Left colon (tissue), 1 donor: ENCODE measurements around the genes MYF6 and PPFIA2.

DNA sequence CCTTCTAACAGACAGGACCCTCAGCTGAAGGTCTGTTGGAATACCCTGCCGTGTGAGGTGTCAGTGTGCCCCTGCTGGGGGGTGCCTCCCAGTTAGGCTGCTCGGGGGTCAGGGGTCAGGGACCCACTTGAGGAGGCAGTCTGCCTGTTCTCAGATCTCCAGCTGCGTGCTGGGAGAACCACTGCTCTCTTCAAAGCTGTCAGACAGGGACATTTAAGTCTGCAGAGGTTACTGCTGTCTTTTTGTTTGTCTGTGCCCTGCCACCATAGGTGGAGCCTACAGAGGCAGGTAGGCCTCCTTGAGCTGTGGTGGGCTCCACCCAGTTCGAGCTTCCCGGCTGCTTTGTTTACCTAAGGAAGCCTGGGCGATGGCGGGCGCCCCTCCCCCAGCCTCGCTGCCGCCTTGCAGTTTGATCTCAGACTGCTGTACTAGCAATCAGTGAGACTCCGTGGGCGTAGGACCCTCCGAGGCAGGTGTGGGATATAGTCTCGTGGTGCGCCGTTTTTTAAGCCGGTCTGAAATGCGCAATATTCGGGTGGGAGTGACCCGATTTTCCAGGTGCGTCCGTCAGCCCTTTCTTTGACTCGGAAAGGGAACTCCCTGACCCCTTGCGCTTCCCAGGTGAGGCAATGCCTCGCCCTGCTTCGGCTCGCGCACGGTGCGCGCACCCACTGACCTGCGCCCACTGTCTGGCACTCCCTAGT, 150.2 kb downstream of the OTOGL start:
- PRO-cap = no peak

DNA sequence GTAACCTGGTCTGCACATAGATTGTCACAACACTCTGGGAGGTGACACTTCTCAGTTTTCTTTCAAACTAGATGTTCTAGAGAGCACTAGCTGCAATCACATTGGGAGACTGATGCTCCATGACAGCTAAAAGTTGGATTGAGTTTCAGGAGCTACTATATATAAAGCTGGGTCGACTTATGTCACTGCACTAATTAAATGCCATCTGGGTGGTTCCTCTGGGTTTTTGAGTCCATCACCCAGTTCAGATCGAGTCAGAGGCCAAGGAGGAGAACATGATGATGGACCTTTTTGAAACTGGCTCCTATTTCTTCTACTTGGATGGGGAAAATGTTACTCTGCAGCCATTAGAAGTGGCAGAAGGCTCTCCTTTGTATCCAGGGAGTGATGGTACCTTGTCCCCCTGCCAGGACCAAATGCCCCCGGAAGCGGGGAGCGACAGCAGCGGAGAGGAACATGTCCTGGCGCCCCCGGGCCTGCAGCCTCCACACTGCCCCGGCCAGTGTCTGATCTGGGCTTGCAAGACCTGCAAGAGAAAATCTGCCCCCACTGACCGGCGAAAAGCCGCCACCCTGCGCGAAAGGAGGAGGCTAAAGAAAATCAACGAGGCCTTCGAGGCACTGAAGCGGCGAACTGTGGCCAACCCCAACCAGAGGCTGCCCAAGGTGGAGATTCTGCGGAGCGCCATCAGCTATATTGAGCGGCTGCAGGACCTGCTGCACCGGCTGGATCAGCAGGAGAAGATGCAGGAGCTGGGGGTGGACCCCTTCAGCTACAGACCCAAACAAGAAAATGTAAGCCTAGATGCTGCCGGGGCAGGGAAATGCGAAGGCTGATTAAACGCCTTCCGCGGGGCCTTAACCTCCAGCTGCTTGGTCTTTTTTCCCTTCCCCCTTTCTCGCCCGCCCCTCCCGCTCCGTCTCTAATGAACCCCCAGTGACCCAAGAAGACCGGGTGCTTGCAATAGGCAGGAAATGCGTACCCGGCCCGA, at the start of gene MYF6:
Gene MYF6, plus strand, starts transcription at position 190 of the 991 bp plus-strand sequence.
- PRO-cap = no peak

- PRO-cap = no peak
These were observed 3.0 kb downstream of the MYF6 start for GRCh38 chr12:80710400-80710954.

GRCh38 chr12:81209168-81209922, 131.5 kb downstream of the ACSS3 start:
- PRO-cap = no peak

- PRO-cap = no peak
These were observed at the start of gene PPFIA2 for GRCh38 chr12:81759024-81759840. Gene PPFIA2 (minus strand): TSS chr12:81759350.

DNA sequence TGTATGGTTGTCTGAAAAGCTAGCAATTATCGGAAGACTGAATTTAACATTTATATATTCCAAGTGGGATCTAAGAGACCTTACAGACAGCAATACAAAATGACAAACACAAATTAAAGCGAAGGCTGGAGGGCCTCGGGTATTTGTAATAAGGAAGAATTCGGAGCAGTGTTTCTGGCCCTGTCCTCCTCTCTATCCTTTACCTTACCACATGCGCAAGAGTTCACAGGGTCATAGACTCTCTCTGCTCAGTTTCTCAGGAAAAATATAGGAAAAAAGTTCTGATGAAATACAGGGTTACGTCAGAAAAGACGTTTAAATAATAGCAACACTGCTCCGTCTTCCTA, 504 bp downstream of the CCDC59 start:
- PRO-cap = no peak

DNA sequence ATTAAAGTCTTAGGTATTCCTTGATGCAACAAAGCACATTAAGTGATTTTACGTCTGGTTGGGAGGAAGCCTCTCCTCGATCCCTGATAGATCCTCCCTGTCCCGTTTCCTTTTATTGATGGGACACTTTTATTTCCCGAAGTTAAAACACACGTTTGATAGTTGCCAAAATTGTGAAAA, 1.2 kb downstream of the TMTC2 start:
- PRO-cap = no peak

DNA sequence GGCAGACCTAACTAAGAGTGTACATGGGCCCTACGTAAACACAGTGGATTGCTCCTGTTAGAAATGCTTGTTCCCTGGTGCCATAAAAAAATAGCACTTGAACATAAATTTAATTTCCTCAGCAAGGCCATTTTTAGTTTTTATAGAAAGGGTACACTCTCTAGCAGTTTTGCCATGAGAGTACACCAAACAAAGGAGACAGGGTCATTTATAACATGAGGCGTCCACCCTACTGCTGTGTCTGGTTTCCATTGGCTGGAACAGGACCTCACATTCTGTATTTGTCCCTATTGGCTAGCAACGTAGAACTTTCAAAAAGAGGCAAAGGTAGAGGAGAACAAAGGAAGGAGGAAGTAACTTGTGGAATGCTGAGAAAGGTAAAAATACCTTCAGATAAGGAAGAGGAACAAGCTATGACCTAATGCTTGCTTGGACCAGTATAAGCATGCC, 118.1 kb downstream of the TMTC2 start:
- PRO-cap = no peak

- PRO-cap = no peak
These were observed 53.0 kb downstream of the TSPAN19 start for GRCh38 chr12:84983191-84983456.

GRCh38 chr12:85278366-85278697, 1.7 kb upstream of the ALX1 start:
- PRO-cap = no peak

DNA sequence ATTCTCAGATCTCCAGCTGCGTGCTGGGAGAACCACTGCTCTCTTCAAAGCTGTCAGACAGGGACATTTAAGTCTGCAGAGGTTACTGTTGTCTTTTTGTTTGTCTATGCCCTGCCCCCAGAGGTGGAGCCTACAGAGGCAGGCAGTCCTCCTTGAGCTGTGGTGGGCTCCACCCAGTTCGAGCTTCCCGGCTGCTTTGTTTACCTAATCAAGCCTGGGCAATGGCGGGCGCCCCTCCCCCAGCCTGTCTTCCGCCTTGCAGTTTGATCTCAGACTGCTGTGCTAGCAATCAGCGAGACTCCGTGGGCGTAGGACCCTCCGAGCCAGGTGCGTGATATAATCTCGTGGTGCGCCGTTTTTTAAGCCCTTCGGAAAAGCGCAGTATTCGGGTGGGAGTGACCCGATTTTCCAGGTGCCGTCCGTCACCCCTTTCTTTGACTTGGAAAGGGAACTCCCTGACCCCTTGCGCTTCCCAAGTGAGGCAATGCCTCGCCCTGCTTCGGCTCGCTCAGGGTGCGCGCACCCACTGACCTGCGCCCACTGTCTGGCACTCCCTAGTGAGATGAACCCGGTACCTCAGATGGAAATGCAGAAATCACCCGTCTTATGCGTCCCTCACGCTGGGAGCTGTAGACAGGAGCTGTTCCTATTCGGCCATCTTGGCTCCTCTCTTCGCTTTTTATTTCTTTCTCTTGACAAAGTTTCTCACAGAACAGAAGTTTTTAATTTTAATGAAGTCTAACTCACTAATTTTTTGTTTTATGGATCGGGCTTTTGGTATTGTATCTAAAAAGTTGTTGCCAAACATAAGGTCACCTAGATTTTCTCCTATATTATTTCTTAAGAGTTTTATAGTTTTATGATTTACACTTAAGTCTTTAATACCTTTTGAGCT, 38.0 kb downstream of the ALX1 start:
- PRO-cap = no peak

- PRO-cap = no peak
These were observed 582.4 kb upstream of the MGAT4C start for GRCh38 chr12:86838504-86839055.

DNA sequence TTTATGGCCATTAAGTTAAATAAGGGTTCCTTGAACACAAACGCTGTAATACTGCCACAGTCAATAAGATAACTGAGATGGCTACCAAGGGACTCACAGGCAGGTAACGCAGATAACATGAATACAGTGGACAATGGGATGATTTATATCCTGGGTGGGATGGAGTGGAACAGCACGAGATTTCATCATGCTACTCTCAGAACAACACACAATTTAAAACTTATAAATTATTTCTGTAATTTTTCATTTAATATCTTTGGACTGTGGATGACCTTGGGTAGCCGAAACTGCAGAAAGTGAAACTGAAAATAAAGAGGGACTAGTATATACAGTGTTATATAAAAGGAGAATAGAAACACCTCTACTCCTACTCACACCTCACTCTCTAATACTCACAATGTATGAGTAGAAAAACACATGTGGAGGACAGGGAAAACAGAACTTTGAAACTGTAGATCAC, 367.3 kb downstream of the C12orf50 start:
- PRO-cap = no peak

GRCh38 chr12:89098636-89099270, 253.5 kb downstream of the DUSP6 start:
- PRO-cap = no peak

GRCh38 chr12:89140513-89141018, 211.7 kb downstream of the DUSP6 start:
- PRO-cap = no peak

DNA sequence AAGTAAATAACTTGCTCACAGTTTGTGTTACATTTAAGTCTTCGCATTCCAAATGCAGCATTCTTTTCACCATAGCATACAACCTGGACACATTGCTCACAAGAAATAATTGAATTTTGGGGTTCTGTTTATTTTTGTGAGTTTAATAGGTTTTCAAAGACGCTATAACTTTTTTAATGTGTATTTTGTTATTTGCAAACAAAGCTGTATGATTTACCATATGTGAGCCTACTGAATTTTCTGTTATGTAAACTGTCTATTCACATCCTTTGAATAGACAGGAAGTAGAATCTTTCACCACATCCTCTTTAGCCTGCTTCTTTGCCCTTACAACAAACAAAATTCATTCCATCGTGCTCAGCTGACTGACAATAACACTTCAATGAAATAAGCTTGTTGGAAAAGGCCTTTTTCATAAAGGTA, 71.6 kb downstream of the DUSP6 start:
- PRO-cap = no peak

GRCh38 chr12:89346744-89347207, 5.5 kb downstream of the DUSP6 start:
- PRO-cap = no peak

DNA sequence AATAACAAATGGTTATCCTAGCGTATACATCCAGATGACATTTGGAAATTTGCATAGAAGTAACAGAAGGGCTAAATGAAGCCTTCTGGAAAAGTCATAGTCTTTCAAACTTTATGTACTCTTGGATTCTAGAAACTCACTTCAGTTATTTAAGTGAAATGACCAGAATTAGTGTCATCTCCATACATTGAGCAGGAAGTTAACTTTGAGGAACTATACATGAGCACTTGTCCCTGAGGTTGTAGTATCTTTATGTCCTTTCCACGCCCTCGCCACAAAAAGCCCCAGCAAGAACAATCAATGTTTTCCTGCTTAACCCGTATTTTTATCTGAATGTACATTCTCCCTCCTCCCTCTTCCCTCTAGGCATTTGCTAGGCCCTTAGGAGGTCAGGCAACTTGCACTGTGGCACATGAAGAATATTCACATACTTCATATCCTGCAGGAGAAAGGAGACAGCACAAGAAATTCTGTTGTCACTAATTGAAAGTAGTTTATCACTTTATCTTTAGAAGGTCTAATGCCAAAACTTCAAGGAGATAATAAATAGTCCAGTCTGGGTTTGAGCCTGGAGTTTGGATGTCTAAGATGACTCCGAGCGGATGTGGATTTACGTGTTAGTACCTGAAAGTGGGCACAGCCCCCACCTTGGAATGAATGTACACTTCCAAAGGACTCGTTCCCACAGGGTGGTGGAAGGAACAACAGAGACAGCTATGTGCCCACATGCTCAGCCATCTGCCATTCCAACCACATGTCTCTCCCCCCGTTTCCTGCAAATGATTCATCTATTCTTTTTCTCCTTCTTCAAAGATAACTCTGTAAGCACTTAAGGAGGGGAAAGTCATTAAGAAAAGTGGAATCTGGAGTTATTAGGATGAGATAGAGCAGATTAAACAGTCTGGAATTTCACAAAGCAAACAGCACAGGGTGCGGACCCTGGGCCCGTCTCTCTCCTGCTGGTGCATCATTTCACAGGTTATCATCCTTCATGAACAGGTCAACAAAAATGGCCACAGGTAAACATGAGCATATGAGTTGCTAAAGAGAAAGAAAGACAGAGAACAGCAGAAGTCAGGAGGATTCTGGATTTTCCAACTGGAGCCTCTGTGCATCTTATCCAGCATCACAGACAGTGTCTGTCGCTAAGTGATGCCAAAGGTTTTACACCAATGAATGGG, 18.4 kb upstream of the DUSP6 start:
- PRO-cap = no peak

- PRO-cap = no peak
These were observed 25.6 kb upstream of the DUSP6 start for GRCh38 chr12:89377908-89378390.

GRCh38 chr12:89506918-89507683, 17.5 kb downstream of the GALNT4 start:
- PRO-cap = unidirectional peak, minus-strand start at chr12:89507266